Right lobe of liver (tissue), 4 donors: Measurements from ENCODE around the gene CUX2.

DNA sequence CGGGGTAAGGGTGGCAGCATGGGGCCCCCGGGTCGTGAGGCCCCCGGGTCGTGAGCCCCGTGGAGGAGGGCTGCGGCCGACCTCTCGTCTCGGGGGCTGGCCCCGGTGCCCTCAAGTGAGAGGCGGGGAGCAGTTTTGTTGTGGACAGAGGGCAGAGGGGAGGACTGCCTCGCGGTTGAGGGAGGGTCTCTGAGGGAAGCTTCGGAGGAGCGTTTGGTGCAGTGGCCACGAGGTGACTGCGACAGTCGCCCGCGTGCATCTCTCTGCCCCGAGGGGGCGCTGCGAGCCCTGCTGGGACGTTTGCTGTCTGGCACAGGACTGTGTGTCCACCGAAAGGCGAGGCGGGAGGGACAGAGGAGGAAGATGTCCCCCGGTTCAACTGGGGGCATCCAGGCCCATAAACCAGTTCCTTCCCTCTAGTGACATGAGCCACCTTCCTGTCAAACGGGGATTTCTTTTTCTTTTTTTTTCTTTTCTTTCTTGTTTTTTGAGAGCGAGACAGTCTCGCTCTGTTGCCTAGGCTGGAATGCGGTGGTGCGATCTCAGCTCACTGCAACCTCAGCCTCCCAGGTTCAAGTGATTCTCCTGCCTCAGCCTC is 489 bp downstream of the FAM216A start:
- PRO-cap, 4 experiments, result peak in 4 of 4 experiments; most common plus-strand start position 332 of the sequence (in 4); most common minus-strand start position 265 of the sequence (in 4)
- RAMPAGE, long total RNA, 2 experiments, result no peak in any of the 2 experiments

- PRO-cap, 4 experiments, result no peak in any of the 4 experiments
- RAMPAGE, long total RNA, 2 experiments, result no peak in any of the 2 experiments
These were observed 31.8 kb downstream of the RAD9B start for GRCh38 chr12:110533889-110534383.

GRCh38 chr12:110534384-110535195 is 32.5 kb downstream of the RAD9B start:
- PRO-cap, 4 experiments, result no peak in any of the 4 experiments
- RAMPAGE, long total RNA, 2 experiments, result no peak in any of the 2 experiments

DNA sequence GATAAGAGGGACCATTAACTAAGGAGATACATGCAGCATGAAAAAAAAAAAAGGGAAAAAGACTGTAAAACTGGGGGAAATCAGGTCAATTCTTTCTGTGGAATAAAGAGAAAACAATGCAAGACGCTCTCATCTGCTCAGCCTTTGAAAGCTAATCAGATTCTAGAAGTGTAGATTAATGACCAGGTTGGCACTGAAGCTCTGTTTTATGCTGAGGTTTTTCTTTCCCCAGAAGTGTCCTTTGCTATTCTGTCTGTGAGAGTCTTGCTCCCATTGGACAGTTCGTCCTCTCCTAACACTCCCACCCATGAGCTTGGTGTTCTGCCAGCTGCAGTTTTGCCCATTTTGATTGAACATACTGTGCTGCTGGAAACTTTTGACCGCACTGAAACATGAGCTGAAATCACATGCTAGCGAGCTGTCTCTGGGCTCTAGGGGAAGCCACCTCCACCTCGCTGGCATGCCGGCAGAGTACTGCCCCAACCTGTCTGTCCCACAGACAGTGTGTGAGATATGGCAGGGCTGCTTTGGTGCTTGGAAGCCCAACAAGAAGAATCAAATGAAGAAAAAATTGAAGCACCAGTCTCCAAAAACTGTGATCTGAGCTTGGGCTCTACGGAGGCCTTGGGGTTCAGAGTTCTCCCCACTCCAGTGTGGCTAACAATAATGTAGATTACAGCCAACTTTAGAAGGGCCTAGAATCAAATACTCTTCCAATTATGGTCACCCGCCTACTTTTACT is 39.6 kb downstream of the PPTC7 start:
- PRO-cap, 4 experiments, result peak in 4 of 4 experiments; most common plus-strand start position 421 of the sequence (in 3); most common minus-strand start position 210 of the sequence (in 4)
- RAMPAGE, long total RNA, 2 experiments, result no peak in any of the 2 experiments

GRCh38 chr12:110546594-110547008 is 36.5 kb downstream of the PPTC7 start:
- PRO-cap, 4 experiments, result peak in 3 of 4 experiments; most common plus-strand start chr12:110546667 (in 3)
- RAMPAGE, long total RNA, 2 experiments, result no peak in any of the 2 experiments

GRCh38 chr12:110627538-110628126 is 13.7 kb downstream of the TCTN1 start:
- PRO-cap, 4 experiments, result no peak in any of the 4 experiments
- RAMPAGE, long total RNA, 2 experiments, result no peak in any of the 2 experiments

DNA sequence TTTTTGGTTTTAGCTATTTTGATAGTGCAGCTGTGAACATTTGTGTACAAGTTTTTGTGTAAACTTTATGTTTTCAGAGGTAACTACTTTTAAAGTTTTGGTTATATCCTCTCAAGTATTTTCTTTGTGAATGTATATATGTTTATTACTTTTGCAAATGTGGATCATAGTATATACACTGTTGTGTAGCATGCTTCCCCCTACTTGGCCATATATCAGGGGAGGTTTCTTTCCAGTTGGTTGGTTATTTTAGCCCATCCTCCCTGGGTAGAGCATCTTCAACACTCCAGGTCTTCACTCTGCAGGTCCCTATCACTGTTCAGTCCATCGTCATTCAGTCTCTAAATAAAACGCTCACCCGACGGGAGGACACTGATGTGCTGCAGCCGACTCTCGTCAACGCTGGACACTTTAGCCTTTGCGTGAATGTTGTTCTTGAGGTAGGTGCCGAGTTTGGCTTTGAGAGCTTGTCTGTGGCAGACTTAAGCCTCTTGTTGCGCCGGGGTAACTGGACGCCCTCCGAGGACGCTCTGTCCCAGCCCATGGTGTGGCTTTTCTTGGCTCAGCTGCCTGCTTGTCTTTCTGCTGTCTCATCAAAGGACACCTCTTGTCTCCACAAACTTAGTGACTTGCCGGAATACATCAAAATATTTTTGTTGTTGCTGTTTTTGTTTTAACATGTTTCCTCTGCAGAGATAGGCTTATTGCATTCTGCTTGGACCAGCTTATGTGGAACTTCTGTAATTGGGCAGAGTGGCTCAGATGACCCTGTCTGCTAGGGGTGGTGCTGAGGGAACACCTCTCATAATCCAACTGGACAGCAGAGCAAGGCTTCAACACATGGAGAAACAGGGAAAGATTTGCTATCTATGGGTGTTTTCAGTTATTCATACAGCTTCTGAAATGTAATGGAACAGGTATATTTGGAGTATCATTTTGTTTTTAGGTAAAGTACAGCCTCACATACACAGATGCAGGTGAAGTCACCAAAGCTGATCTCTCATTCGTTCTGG is 26.5 kb downstream of the TCTN1 start:
- PRO-cap, 4 experiments, result no peak in any of the 4 experiments
- RAMPAGE, long total RNA, 2 experiments, result no peak in any of the 2 experiments

DNA sequence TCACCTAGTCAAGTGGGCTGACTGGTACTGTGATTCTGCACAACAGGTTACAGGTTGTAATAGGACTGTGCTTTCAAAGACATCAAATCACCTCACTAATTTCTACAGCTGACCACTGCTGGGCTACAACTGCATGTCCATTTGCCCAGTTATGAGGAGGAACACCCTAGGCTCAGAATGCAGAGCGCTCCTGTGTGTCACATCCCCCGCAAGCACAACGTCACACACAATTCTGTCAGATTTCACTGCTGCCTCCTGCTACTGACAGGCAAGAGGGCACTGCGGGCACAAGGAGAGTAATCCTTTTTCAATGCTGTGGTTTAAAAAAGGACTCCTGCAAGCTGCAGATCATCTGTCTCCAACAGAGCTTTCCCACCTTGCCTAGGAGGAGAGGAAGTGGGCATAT is 4.2 kb downstream of the PPP1CC start:
- PRO-cap, 4 experiments, result no peak in any of the 4 experiments
- RAMPAGE, long total RNA, 2 experiments, result no peak in any of the 2 experiments

- PRO-cap, 4 experiments, result peak in 1 of 4 experiments; most common plus-strand start chr12:110741567 (in 1); most common minus-strand start chr12:110741510 (in 1)
- RAMPAGE, long total RNA, 2 experiments, result no peak in any of the 2 experiments
These were observed 1.4 kb downstream of the PPP1CC start for GRCh38 chr12:110741172-110741848.

- PRO-cap, 4 experiments, result no peak in any of the 4 experiments
- RAMPAGE, long total RNA, 2 experiments, result no peak in any of the 2 experiments
These were observed 23.8 kb downstream of the MYL2 start for GRCh38 chr12:110896535-110896986.

DNA sequence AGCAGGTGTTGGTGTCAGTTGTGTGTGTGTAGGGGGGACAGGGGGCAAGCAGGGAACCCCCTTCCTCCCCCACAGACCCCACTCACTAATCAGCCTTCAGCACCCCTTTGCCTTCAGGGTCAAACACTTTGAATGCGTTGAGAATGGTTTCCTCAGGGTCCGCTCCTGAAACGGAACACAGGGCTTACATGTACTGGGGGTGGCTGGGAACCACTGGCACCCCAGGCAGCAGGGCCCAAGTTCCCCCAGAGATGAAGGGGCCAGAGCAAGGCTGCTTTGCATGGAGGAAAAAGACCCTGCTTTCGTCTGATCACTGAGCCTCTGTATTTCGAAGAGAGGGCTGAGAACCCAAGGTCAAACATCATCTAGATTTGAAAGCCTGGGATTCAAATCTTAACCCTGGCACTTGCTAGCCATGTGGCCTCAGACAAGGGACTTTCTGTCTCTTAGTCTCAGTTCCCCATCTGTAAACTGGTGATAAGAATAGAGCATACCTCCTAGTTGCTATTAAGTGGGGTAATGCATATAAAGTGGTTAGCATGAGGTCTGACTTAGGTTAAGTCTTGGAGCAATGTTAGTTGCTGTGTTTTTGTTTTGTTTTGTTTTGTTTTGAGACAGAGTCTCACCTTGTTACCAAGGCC is 7.1 kb downstream of the MYL2 start:
- PRO-cap, 4 experiments, result no peak in any of the 4 experiments
- RAMPAGE, long total RNA, 2 experiments, result no peak in any of the 2 experiments

- PRO-cap, 4 experiments, result no peak in any of the 4 experiments
- RAMPAGE, long total RNA, 2 experiments, result no peak in any of the 2 experiments
These were observed 37.3 kb upstream of the MYL2 start for GRCh38 chr12:110957617-110958086.

DNA sequence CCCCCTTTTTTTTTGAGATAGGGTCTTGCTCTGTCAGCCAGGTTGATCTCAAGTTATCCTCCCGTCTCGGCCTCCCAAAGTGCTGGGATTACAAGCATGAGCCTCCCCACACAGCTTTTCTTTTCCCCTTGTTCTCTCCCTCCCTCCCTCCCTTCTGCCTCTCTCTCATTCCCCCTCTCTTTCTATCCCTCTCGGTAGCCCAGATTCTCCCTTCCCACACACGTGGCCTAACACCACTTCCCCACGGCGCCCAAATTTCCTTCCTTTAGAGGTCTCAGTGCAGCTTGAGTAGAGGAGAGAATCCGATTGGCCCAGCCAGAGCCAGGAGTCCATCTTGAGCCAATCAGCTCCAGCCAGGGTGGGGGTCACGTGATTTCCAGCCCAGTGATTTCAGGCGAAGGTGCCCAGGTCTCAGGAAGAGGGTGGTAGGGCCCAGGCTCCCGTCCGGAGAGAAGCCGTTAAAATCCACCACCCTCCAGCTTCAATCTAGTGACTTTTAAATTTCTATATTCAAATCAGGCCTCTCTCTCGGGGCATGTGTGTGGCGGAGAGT is 45.1 kb upstream of the MYL2 start:
- PRO-cap, 4 experiments, result no peak in any of the 4 experiments
- RAMPAGE, long total RNA, 2 experiments, result no peak in any of the 2 experiments

- PRO-cap, 4 experiments, result no peak in any of the 4 experiments
- RAMPAGE, long total RNA, 2 experiments, result no peak in any of the 2 experiments
These were observed at the start of gene CUX2 for GRCh38 chr12:111034040-111034578. Gene CUX2, plus strand, starts transcription at chr12:111034165.

GRCh38 chr12:111166480-111166950 is 132.6 kb downstream of the CUX2 start:
- PRO-cap, 4 experiments, result peak in 1 of 4 experiments; most common minus-strand start chr12:111166654 (in 1)
- RAMPAGE, long total RNA, 2 experiments, result no peak in any of the 2 experiments

DNA sequence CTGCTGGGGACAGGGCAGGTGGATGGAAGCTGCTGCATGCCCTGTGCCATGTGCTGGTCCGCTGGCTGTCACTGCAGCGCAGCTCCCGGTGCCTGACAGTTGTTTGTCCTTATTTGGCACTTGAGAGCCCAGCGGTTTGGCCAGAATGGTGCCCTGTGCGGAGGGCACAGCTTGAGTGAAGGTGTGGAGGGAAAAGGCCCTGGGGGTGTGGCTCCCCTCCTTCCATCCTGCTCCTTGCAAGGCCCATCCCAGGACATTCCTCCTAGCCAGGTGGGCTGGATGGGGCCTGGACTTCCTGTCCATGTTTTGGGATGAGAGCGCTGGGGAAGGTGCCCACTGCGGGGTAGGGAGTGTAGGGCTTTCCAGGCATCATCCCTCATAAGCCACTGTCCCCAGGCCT is 30.3 kb downstream of the SH2B3 start:
- PRO-cap, 4 experiments, result peak in 1 of 4 experiments; most common plus-strand start position 309 of the sequence (in 1); most common minus-strand start position 73 of the sequence (in 1)
- RAMPAGE, long total RNA, 2 experiments, result no peak in any of the 2 experiments

DNA sequence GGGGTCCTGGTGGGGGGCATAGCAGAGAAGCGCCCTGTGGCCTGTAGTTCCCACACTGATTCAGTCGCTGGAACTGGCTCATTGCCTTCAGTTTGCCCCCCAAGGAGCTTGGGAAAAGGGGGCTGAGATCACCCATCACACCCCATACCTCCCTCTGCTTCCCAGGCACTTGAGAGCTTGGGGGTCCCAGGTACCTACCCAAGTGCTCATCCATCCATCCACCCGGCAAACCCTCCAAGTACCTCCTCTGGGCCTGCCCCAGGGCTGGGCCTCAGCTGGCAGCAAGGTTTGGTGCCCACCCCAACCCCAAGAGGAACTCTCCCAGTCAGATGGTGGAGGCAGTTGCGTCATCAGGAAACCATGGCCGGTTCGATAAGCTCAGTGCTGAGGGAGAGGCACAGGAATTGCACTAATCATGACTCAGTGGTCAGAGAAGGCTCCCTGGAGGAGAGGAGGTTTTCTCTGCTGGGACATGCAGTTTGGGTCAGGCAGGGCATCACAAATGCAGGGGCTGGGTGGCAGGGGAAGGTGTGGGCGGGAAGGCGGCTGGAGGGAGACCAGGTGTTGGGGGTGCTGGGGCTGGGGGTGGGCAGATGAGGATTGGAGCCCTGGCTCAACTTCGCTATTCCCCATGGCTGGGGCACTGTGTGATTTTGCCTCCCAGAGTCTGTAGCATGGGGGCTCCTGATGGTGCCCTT is 32.1 kb downstream of the SH2B3 start:
- PRO-cap, 4 experiments, result peak in 3 of 4 experiments; most common plus-strand start position 477 of the sequence (in 3); most common minus-strand start position 249 of the sequence (in 1)
- RAMPAGE, long total RNA, 2 experiments, result no peak in any of the 2 experiments

- PRO-cap, 4 experiments, result no peak in any of the 4 experiments
- RAMPAGE, long total RNA, 2 experiments, result no peak in any of the 2 experiments
These were observed 79.7 kb downstream of the ATXN2 start for GRCh38 chr12:111519107-111520198.

GRCh38 chr12:111598381-111598477 is 886 bp downstream of the ATXN2 start:
- PRO-cap, 4 experiments, result no peak in any of the 4 experiments
- RAMPAGE, long total RNA, 2 experiments, result no peak in any of the 2 experiments

DNA sequence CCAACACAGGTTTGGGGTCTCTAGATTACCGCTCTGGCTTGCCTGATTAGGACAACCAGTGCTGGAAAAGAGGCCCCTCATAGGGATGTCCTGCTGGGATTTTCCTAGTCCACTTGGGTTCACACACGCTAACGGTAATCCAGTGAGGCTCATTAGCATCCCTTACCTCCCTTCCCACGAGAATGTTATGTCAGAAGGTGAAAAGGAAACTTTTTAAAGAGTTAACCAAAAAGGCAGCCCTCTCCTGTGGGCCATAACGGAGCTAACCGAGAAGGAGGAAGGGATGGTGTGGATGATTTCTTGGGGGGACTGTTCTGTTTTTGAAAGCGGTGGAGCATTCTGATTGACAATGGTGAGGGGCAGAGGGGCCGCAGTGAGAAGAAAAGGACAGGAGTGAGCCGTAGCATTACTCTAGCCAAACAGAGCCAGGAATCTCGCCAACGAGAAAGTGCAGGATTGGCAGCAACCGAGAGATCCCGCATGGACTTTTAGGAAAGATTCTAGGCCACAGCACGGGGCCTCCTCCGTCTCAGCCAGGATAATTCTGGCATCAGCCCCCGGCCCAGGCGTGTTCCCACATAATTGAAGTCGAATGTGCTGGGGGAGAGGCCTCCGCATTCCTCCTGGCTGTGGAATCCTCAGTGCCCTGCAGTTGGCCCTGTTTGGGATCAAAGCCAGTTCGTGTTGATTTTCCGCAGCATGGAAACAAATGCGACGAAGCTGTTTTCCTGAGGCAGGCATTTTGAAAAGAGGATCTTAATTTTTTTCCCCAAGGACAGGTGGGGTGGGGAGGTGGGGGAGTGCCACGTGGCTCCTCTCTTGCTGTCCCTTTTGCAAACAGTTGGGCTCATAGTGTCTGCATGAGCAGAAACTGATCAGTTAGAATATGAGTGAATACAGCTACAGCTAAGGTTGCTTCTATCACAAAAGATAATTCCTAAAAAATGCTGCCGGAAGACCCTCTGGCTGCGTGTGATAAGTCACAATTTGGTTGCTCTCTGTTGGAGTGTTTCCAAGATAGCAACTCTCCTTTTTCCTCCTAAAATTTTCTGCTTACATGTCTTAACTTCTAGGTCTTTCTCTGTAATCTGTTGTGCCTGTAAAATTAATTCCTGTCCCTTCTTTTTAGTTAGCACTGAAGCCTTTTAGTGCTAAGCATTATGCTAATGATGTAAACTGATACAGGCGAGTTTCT is 37.1 kb upstream of the ATXN2 start:
- PRO-cap, 4 experiments, result peak in 2 of 4 experiments; most common plus-strand start position 878 of the sequence (in 1); most common minus-strand start position 640 of the sequence (in 1)
- RAMPAGE, long total RNA, 2 experiments, result no peak in any of the 2 experiments